Hair follicle dermal papilla cell (primary cell): ENCODE measurements around a stretch of chr2.

- CAGE, long polyA plus RNA, result no peak
Measured at GRCh38 chr2:42999327-43000262, 207.2 kb upstream of the HAAO start.

- CAGE, long polyA plus RNA, result no peak
Measured at GRCh38 chr2:43110366-43111037, 115.9 kb downstream of the ZFP36L2 start.

DNA sequence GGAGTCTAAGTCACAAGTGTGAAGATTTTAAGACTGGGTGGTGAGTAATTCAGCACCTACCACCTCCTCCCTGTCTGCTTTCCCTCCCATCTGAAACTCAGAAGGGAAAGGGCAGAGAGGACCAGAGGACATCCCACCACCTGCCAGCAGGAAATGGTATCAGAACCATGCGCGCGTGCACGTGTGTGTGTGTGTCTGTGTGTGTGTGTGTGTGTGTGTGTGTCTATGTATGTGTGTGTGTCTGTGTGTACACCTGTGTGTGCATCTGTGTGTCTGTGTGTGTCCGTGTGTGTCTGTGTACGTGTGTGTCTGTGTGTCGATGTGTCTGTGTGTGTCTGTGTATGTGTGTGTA is 76.9 kb downstream of the ZFP36L2 start:
- CAGE, long polyA plus RNA, result no peak

- CAGE, long polyA plus RNA, result no peak
Measured at GRCh38 chr2:43162272-43162634, 64.2 kb downstream of the ZFP36L2 start.

- CAGE, long polyA plus RNA, result no peak
Measured at GRCh38 chr2:43193247-43193622, 33.2 kb downstream of the ZFP36L2 start.

DNA sequence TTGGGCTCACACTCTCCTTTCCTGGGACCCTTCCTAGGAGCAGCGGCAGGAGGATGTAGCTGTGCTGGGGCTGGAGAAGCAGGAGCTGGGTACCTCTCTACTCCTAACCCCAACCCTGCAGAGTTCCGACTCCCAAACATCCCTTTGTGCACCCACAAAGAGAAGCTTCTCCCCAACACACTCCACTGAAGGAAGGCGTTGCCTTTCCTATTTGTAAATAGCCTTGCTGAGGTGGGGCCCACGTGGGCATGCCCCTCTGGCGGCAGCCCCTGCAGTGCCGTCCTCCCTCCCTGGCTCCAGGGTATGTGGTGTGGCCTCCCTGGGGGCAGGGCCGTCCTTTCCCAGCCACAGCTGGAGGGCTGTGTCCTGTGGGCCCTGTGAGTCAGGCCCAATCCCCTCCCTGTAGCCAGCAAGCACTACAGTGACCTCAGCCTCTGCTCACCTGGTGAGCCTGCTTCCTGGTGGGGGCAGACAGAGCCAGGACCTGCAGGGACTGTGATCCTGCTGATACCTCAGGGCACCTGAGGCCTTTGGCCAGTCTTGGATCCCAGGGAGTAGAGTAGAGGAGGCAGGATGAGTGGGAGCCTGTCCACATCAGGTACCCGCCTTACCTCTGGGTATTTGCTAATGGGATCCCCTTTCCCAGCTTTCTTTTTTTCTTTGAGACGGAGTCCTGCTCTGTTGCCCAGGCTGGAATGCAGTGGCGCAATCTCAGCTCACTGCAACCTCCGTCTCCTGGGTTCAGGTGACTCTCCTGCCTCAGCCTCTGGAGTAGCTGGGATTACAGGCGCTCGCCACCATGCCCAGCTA is 26.5 kb downstream of the ZFP36L2 start:
- CAGE, long polyA plus RNA, result no peak

- CAGE, long polyA plus RNA, result no peak
Measured at GRCh38 chr2:43218163-43219191, 7.9 kb downstream of the ZFP36L2 start.

GRCh38 chr2:43220957-43221623 is 5.3 kb downstream of the ZFP36L2 start:
- CAGE, long polyA plus RNA, result no peak

GRCh38 chr2:43225015-43225406 is 1.4 kb downstream of the ZFP36L2 start:
- CAGE, long polyA plus RNA, result no peak

DNA sequence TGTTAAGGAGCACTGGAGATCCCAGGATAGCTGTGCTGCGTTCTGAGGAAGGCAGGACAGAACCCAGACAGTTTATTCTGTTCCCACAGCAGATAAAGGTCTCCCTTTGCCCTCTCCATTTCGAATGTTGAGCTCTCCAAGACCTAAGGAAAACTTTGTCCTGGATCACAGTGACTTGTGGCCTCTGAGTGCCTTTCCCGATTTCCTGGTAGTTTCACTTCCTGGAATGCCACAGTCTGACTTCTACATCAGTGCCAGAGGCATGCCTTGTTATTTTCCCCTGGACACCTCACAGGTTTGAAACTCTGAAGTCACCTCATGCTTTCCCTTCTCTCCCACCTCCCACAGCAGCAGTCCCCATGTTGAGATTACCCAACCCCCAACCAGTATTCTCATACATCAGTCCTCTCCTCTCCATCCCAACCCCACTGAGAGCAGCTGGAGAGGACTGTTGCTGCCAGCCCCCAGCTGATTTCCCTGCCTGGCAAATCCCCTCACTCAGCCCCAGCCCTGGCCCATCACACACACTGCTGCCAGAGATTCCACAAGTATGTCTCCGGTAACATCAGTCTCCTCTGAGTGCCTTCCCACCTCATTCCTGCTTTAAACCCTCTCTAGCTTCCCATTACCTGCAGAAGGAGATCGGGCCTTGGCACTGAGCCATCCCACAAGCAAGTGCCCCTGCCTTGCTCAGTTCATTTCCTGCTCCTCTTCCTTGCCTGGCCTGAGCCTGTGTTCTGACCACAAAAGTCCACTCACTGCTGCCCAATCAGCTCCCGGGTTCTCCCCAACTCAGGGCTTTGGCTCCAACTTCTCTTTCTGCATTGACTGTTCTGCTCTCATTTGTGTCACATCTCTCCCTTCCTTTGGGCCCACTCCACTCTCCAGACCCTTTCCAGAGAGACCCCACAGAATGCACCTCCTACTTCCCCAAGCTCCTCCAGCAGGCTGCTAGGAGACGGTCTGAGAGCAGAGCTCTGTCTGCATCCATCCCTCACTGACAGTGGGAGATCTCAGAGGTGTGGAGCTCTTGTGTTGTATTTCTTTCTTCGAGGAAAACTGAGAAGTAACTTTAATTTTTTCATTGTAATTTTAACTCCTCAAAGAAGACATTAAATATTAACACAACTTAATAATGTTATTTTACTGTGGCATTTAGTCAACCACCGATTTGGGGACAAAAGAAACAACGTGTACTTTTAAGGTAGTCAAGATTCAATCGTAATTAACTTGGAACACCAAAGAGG is 50.6 kb upstream of the ZFP36L2 start:
- CAGE, long polyA plus RNA, result no peak

DNA sequence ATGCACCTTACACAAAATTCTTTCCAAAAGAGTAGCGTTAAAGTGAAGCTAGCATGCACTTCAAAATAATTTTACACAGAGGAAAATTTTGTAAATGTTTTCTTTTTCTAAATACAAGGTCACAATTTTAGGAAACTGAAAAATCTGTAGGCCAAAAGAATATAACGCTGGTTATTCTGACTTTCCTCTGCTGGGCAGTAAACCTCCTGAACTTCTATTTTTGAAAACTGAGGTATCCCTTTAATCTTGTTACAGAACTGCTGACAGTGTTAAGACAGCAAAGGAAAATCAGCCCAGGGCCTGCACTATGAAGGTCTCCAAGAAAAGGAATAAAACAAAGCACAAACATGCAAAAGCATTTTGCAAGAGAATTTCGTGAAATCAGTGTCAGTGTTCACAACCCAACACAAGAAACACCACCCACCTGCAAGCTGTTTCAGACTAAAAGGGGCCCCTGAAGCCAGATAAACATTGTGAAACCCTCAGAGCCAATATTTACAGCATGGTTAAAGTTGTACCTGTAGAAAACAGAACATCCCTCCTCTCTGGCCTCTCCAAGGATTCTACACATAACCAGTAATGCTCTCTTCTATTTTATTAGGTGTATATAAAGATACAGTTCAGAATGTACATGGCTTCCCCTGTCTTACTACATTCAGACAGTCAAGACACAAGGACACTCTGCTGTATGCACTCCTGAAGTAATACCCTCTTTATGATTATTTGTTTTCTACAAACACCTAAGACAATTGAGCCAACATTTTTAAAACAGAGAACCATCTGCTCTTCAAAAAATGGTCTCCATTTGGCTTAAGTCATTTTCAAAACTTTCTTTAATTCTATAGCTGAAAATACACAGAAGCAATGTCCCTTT is 149.4 kb upstream of the ZFP36L2 start:
- CAGE, long polyA plus RNA, result no peak

DNA sequence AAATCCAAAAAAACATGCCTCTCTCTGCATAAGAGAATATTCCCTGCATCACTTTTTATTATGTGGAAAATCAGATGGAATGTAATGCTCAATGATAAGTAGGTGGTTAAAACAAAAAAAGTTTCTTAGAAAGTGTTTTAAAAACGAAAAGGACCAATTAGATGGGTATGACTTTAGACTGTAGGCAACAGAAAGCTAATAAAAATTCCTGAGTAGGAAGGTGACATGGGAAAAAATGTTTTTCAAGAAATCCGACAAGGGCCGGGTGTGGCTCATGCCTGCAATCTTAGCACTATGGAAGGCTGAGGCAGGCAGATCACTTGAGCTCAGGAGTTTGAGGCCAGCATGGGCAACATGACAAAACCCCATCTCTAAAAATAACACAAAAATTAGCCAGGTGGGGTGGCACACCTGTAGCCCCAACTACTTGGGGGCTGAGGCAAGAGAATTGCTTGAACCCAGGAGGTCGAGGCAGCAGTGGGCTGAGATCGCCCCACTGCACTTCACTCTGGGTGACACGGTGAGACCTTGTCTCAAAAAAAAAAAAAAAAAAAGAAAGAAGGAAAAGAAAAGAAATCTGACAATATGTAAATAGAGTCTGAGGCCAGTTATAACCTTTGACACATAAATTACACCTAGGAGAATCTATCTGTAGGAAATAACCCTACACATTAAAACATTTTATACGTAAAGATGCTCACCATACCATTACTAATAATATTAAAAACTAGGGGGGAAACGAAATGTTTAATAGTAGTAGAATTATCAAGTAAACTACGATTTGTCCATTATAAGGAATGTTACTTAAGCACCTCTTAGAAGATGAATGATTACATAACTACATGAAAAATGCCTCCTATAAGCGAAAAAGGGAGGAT is 125.9 kb downstream of the THADA start:
- CAGE, long polyA plus RNA, result no peak

GRCh38 chr2:43539971-43540606 is 55.7 kb downstream of the THADA start:
- CAGE, long polyA plus RNA, result no peak

- CAGE, long polyA plus RNA, result no peak
Measured at GRCh38 chr2:43774660-43775215, 899 bp downstream of the DYNC2LI1 start.

- CAGE, long polyA plus RNA, result no peak
Measured at GRCh38 chr2:43808228-43808579, 30.4 kb downstream of the ABCG5 start.

- CAGE, long polyA plus RNA, result no peak
Measured at GRCh38 chr2:43840997-43841352, 2.2 kb downstream of the ABCG8 start.

GRCh38 chr2:43841999-43842183 is 3.1 kb downstream of the ABCG8 start:
- CAGE, long polyA plus RNA, result no peak

DNA sequence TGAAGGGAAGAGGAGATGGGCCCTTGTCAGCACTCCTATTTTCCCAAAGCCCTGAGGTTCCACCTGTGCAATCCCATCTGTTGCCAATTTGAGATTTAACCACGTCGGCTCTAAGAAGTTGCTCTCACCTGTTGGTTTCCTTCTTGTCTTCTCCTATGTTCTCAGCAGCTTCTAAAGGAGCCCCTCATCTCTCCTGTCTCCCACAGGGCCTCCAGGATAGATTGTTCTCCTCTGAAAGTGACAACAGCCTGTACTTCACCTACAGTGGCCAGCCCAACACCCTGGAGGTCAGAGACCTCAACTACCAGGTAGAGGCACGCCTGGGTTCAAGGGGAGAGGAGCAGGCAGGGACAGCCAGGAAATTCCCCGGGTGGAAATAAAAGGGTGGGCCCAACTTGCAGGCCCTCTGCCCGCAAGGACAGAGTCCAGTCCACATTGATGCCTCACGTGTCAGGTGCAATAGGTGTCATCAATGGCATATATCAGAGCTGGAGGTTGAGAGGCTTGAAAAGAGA is 5.6 kb downstream of the ABCG8 start:
- CAGE, long polyA plus RNA, result no peak

DNA sequence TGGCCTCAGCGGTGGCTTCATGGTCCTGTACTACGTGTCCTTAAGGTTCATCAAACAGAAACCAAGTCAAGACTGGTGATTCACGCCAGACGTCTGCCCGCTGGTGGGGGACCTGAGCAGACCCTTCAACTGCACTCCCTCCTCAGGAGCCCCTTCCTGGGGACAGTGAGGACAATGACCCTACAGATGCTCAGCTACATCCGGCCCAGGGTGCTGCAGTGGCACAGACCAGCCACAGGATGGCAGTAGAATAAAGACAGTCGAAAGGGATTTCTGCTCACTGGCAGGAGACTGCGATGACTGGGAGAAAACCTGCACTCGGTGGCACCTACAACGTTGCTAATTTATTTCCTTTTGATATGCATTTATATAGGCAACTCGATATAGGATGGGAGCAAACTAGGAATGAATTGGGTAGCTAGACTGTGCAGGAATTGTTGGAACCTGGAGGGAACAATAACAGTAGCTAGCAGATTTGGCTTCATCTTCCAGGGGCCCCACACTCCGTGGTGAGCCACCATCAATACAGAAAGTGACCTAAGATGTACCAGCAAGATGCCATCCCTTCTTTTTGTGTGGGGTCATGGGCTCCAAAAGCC is 39.2 kb downstream of the ABCG8 start:
- CAGE, long polyA plus RNA, result no peak

DNA sequence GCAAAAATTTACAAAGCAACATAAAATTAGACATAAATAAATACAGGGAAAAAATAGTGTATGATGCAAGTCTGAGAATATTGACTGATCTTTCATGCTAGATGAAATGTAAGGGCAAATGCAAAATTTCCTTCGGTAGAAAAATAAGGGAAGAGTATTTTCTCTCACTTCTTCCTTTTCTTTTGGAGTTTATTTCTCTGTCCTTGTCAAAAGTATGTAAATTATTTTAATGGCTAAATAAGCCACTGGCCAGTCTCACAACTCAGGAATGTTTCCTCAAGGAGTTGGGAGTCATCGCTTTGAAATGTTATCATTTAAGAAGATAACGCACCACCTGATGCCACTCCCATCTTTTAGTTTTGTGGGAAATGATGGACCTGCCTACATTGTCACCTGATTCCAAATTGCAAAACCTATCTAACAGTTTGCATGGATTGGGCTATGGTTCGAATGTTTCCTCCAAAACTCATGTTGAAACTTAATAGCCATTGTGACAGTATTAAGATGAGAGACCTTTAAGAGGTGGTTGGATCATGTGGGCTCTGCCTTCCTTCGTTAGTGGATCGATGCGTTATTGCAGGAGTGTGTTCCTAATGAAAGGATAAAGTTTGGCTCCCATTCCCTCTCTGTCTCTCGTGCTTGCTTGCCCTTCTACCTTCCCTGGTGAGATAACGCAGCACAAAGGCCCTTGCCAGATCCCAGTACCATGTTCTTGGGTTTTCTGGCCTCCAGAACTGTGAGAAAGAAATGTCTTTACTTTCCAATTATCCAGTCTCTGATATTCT is 32.4 kb upstream of the PPM1B start:
- CAGE, long polyA plus RNA, result no peak